GM06990 (cell line): ENCODE measurements around a stretch of chr7.

DNA sequence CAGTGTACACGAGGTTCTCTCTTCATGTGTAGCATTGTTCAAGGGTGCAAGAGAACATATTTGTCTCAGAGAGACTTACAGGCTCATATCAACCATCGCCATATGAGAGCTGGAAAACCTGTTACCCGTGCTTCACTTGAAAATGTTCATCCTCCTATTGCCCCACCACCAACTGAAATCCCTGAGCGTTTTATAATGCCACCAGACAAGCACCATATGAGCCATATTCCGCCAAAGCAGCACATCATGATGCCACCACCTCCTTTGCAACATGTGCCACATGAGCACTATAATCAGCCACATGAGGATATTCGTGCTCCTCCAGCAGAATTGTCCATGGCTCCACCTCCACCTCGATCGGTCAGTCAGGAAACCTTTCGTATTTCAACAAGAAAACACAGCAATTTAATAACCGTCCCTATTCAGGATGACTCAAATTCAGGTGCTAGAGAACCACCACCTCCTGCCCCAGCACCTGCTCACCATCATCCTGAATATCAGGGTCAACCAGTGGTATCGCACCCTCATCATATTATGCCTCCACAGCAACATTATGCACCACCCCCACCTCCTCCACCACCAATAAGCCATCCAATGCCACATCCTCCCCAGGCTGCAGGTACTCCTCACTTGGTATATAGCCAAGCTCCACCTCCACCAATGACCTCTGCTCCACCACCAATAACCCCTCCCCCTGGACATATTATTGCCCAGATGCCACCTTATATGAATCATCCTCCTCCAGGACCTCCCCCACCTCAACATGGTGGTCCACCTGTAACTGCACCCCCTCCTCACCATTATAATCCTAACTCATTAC is 14.4 kb downstream of the CBLL1 start:
- RRBS, result no CpG with 5 or more reads among the region's 11 CpGs

DNA sequence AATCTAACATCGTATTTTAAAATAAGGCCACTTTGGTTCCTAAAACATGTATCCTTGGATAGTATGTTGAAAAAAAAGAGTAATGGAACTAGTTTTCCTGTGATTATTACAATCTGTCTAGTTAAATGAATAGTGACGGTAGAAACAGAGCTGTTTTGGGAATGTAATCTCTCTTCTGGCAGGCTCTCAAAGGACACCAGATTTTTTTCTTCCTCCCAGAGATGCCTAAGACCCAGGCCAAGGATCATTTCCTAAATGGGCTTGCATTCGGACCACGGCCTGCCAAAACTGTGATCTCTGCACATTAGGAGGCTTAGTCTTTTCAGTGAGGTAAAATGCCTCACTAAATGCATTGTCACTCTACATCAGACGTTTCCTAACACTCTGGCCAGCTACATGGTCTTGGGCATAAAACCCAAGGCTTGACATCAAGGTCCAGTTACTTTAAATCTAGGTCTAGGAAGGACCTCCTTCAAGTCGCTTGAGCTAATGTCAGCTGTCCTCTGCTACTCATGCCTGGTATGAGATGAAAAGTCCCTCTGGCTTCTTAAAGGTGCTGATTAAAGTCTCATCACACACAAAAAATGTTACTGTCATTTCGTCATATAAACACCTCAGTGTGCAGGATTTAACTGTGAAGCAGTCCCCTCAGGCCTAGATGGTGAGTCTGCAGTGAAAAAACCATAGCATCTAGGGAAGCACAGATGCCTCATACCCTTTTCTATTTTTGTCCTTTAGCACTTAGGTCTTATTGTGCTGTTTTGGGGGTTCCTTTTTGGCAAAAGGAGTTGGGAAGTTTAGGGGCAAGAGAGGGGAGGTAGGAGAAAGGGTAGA is 47.7 kb downstream of the DLD start:
- RRBS, result no CpG with 5 or more reads among the region's 7 CpGs

DNA sequence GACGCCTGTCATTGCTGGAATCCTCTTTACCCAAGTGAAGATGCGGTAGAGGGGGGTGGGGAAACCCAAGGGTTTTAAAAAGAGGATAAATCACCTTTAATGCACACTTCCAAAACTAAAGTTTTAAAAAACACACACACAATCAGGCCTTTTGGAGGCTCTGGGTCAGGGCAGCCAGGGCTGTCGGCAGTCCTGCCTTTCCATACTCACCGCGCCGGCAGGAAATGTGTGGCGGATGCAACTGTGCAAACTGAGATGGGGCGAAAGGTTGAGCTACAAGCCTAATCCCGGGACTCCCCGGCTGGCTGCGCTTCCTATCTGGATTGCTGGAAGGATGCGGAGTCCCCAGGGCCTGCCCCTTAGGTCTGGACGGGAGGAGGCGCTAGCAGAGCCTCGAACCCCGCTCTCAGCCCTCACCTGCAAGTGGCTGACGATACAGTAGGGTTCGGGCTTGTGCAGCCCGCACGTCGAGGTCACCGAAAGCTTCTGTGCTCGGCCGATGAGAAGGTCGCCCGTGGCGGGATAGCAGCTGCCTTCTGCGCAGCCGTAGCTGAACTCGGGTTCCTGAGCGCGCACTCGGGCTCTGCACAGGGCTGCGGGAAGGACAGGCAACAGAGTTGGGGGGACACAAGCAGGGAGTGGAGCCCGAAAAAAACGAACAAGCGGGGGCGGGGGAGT is 1.7 kb downstream of the LAMB1 start:
- RRBS, result 31% methylated on average over 4 of the region's 38 CpGs

DNA sequence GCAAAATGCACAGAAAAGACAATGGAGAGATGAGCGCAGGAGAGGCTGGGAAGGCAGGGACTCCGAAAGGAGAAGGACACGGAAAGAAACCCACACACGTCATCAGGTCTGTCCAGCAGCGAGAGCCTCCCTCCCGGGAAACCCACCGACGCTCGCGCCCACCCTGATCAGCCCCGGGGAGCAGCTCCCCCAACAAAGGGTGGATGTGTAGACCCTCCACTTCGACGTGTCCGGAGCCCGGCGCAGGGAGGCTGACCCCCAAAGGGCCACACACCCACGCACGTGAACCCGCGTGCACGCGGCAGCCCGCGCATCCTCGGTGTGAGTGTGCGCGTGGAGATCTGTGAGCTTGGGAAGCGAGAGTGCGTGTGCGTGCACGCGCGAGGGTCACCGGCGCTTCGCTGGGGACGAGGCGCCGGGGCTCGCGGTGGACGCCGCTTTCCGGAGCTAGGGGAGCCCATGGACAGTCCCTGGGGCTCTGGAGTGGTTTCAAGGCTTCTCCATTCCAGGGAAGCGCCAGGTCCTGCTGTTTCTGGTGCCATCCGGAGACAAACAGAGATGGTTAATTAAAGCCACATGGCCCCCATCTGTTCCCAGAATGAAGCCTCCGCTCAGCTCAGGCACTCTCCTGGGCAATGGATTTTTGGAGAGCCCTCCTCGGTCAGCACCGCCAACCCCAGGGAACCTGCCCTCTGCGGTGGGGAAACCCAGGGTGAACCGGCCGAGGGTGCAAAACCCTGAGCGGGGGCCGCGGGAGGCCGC is 927 bp downstream of the LAMB1 start:
- RRBS, result 15% methylated on average over 18 of the region's 56 CpGs

GRCh38 chr7:108094272-108094726 is 35.9 kb downstream of the LAMB4 start:
- RRBS, result no CpG with 5 or more reads among the region's 2 CpGs

GRCh38 chr7:108455404-108456057 is 705 bp downstream of the NRCAM start:
- RRBS, result 4% methylated on average over 22 of the region's 64 CpGs

DNA sequence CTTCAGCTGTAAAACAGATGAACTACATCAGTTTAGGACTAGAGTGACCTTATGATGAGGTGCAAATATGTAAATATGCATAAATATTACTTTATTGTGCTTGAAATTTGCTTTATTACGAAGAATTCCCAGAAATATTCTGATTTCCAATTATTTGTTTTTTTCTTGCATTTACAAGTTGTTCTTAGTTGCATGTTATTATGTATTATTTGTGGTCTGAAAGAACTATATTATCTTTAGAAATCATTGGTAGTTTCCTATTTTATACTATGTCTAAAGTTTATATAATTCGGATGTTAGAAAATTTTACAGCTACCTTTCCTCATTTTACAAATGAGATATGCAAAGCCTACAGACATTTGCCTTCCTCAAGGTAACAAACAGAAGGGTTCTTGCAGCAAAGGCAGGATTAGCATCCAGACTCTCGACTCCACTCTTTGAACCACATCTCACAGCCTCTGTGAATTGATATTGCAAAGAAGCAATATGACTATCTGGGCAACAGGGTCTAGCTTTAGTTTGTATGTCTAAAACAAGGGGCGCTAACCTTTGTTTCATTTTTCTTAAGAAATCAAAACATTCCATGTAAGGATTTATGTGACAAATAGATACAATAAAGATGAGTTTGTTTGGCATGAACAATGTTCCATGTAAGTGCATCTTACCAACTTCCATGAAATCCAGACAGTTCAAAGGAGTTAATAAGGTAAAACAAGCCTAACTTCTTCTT is 14.4 kb upstream of the NRCAM start:
- RRBS, result no CpG with 5 or more reads among the region's 4 CpGs

DNA sequence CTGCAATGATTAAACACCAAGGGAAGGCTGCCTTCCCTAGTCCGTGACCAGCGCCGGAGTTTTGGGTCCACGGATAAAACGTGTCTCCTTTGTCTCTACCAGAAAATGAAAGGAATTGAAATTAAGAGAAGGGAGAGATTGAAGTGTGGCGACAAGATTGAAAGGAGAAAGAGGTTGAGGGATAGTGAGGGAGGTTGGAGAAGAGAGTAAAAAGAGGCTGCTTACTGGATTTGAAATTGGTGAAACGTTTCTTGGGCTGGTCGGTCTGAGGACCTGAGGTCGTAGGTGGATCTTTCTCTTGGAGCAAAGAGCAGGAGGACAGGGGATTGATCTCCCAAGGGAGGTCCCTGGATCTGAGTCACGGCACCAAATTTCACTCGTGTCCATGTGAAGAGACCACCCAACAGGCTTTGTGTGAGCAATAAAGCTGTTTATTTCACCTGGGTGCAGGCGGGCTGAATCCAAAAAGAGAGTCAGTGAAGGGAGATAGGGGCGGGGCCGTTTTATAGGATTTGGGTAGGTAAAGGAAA is 1027.2 kb downstream of the DNAJB9 start:
- RRBS, result no CpG with 5 or more reads among the region's 14 CpGs

GRCh38 chr7:111013356-111013740 is 77.6 kb upstream of the LRRN3 start:
- RRBS, result no CpG with 5 or more reads among the region's 2 CpGs

DNA sequence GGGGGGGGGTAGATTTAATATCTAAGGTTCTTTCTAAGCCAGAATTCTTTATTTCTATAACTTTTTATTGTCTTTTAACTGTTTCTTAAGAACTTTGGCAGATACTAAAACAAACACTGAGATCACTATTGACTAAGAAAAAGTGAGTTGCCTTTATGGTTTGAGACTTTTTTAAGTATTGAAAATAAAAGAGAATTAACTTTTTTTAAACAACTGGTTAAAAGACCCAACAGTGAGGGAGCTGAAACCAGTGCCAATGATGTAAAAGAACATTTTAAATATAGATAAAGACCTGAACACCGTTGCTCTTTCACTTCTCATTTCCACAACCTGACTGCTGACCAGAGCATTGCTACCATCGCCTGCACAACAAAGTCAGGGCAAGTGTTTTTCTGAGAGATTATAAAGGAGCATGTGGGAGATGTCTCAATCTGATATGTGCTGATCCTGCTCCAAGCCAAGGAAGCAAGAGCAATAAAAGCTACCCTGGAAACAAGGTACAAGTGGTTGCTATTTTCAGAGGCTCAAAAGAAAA is 34.8 kb downstream of the IMMP2L start:
- RRBS, result no CpG with 5 or more reads among the region's 2 CpGs

DNA sequence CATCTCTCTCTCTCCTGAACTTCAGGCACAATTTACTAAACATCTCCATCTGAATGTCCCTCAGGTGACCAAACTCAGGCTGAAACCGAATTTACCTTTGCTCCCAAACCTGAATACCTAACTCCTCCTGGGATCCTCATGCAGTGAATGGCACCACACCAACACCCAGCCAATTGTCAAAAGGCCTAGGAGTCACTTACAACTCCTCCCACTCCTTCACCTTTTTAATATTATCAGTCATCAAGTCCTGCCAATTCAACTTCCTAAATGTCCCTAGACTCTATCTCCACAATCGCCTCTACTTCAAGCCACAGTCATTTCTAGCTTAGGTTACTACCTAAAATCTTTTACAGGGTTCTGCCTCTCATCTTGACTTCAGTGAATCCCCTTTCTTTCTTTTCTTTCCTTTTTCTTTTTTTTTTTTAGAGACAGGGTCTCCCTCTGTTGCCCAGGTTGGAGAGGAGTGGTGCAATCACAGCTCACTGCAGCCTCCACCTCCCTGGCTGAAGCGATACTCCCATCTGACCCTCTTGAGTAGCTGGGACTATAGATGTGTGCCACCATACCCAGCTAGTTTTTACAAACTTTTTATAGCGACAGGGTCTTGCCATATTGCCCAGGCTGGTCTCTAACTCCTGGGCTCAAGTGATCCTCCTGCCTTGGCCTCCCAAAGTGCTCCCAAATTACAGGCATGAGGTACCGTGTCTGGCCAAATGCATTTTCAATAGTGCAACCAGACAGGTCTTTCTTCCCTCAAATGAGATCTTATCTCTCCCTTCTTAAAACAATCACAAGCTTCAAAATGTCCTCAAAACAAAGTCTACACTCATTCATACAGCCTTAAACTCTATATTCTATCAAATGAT is 269.0 kb upstream of the IMMP2L start:
- RRBS, result no CpG with 5 or more reads among the region's 5 CpGs

DNA sequence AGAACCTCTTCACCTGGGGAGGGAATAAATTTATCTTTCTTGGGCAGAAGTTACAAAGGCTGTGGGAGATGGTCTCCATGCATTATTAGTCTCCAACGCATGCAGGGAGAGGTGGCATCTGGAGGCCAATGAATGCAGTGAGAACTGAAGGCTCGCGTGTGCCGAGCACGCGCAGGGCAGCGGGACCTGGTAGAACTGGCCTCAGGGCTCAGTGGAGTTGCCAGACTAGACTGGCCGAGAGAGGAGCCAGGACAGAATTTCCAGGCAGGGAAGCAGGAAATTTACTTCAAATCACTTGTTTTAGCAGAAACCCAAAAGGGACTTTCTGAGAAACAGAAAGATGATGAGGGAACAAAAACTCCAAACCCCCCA is 311.0 kb upstream of the IMMP2L start:
- RRBS, result no CpG with 5 or more reads among the region's 8 CpGs

GRCh38 chr7:111960989-111961611 is 245.1 kb downstream of the DOCK4 start:
- RRBS, result no CpG with 5 or more reads among the region's 6 CpGs

GRCh38 chr7:112080263-112080912 is 125.8 kb downstream of the DOCK4 start:
- RRBS, result no CpG with 5 or more reads among the region's 6 CpGs

GRCh38 chr7:112145340-112145709 is 60.9 kb downstream of the DOCK4 start:
- RRBS, result no CpG with 5 or more reads among the region's 5 CpGs

DNA sequence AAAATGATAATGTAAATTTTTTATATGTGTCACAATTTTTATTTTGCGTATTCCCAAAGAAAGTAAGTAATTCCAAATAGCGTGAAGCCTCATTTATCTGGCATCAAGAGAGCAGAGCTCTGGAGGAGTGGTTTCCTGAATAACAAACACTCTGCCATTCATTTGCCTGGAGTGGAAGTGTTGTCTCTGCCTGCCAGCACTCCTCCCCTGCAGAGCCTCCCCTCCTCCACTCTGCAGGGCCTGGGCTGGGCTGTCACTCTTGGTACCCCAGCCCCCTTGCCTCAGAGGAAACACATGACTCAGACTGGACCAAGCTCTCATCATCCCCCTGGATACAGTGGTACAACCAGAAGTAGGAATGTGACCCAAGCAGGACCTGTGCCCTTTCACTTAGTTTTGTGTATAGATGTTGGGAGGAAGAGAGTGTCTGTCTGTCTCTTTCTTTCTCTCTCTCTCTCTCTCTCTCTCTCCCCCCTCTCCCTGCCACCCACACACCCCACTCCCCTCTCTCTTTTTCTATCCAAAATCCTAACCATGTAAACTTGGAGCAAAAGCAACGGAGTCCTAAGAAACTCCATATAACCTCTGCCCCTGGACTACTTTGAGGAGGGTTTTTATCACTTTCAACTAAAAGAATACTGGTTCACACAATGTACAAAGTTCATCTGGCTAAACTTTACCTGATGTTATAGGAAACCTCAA is 44.0 kb downstream of the DOCK4 start:
- RRBS, result no CpG with 5 or more reads among the region's 3 CpGs

- RRBS, result no CpG with 5 or more reads among the region's 1 CpG
These were observed 15.2 kb downstream of the IFRD1 start for GRCh38 chr7:112465318-112466050.

GRCh38 chr7:112470238-112470675 is 10.5 kb upstream of the LSMEM1 start:
- RRBS, result no CpG with 5 or more reads among the region's 4 CpGs

GRCh38 chr7:112484507-112485136 is 3.8 kb downstream of the LSMEM1 start:
- RRBS, result no CpG with 5 or more reads among the region's 4 CpGs